Neural cell (in vitro differentiated cells): ENCODE measurements around a stretch of chr1.

- RAMPAGE, long total RNA, result no peak
Measured at GRCh38 chr1:93346808-93347022, 1.0 kb downstream of the DR1 start.

DNA sequence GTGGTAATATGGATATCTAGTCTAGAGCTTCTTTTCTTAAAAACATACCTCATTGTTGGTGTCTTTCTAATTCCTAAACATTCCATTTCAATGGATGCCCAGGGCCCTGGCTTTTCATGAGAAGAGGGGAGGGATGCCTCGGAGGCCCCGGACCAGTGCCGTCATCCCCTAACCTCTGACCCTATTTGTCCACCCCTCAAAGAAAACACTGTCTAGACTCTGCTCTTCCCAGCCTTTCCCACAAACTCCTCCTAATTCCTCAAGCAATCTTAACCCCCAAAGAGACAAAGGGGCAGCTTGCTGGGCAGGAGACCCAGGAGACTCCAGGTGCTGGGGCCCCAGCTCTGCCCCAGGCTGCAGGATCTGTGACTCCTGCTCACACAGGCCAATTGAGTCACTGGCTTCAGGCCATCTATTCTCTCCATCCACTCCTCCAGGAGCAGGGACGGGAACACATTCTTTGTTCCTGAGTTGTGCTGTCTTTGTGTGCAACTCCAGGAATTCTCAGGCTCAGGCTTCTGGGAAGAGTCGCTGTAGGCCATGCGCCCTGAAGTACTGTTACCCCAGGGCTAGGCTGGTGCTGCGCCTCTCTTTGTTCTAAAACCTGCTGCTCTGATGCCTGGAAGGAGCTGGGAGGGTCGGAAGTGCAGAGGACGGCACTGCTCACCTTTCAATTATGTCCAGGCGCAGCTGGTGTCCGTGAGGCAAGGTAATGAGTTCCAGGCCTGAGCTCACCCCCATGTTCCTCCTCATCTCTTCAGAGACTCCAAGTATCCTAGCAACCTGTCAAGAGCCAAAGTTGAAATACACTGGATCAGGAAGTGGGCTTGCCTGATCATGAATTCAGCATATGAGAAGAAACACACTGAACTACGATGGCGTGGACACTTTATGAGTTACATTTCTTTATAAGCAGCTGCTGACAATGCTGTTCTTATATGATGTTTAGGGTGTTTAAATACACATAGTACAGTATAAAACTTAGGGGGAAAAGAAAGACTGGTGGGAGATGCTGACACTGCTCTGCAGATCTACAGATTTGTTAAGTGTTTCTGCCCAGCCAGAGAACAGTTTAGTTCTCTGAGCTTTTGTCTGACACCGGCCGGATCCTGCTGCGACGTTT lies 105.9 kb downstream of the BCAR3 start:
- RAMPAGE, long total RNA, result no peak

DNA sequence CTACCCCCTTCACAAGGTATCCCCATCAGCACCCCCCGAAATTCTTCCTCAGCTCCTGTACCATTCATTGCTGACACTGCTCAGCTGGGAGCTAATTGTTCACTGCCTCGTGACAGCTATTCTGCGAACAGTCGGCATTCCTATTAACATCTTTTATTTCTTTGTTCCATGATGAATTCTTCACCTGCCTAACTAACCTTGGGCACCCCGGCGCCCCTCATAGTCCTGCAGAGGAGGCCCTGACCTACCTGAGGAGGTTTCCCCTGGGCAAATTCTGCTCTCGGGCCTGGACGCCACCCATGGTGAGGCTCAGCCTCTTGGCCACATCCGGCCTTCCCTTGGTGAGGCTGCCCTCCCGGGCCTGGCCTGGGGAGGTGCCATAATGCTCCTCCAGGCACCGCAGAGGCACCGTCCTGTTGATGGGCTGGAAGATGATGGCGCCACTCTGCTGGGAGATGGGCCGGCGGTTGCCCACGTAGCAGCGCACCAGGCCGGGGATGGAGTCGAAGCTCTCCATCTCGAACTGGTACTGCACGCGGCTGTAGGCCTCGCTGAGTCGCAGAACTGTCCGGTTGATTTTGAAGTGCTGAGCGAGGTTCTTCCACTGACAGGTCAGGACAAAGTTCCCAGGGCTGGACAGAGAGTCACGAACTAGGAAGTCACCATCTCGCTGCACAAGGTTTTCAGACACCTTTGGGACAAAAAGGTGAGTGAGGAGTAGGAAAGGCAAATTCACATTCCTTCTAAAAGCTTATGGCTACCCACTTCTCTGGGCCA lies 92.7 kb downstream of the BCAR3 start:
- RAMPAGE, long total RNA, result no peak

GRCh38 chr1:93592889-93593297 lies 88.7 kb downstream of the BCAR3 start:
- RAMPAGE, long total RNA, result no peak

DNA sequence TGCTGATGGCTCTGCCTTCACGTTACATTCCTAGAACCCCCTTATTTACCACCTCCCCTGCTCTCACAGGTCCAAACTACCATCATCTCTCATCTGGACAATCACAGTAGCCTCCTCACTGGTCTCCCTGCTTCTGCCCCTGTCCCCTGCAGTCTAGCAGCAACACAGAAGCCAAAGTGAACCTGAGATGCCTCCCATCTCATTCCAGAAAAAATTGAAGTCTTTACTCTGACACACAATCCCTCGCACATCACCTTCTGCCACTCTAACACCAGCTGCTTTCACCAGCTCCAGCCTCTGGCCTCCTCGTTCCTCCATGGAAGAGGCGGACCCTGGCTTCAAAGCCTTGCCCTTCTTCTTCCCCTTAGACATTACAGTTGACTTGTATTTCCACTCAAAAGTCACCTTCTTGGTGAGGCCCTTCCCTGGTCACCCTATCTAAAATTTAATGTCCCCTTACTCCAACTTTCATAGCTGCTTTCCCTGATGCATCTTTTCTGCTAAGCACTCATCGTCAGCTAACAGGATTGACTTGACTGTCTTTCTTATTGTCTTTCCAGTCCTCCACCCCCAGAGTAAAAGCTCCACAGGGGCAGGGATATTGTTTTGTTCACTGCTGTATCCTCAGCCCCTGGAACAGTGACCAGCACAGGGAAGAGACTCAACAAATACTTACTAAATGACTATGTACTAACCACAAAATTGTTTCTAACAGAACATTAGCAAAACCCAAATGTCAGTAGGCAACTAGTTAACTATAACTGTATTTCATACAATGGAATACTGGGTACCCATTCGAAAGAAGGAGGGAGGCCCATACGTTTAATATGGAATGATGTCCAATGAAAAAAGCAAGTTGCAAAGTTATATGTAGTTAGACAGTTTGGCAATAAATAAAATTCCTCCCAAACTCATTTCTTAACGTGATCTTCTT lies 53.2 kb downstream of the BCAR3 start:
- RAMPAGE, long total RNA, result no peak

GRCh38 chr1:93661846-93662599 lies 19.6 kb downstream of the BCAR3 start:
- RAMPAGE, long total RNA, result no peak

DNA sequence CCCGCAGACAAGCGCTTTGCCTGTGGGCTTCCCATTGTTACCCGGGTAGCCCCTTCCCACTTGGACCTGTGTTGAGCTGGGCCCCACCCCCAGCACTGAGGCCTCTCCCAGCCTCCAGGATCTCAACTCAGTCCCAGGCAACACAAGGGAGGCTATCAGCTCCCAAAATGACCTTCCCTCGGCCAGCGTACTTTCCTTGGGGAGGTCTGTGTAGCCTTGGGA lies 1.3 kb downstream of the BCAR3 start:
- RAMPAGE, long total RNA, result no peak

DNA sequence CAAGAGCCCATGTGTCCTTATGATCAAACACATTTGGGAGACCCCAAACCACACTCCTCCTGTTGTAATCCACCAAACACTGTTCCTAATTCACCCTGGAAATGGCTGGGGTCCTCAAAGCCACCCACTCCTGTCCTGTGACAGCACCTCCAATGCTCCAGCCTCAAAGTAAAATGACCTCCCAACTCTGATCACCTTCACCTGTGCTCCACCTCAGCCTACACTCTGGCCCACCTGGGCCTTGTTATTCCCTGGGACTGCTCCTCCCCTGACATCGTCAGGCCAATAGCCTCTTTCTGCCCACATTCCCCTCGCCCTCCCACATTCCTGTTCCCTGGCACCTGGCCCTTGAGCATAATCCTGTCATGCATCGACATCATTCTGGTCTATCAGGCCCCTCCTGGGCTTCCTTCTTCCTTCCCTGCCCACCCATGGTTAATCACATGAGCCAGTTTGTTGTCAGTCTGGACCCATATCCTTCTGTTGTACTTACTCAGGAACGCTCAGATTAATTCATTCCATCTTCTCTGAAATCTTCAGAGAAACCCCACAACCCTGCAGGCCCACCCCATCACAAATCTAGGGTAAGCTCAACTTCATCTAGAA lies 13.2 kb upstream of the BCAR3 start:
- RAMPAGE, long total RNA, result no peak

DNA sequence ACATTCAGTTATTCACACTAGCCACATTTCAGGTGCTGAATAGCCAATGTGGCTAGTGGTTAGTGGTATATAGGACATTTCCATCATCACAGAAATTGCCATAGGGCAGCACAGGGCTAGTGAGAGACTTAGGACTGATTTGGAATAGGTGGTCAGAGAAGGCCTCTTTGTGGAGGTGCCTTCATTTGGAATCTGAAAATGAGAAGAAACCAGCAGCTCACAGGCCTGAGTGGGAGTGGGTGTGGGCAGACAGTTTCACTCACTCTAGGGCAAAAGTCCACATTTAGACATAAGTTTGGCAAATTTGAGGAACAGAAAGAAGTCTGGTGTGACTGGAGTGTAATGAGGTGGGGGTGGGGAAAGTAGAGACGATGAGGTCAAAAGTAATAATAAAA lies 22.3 kb upstream of the BCAR3 start:
- RAMPAGE, long total RNA, result no peak

DNA sequence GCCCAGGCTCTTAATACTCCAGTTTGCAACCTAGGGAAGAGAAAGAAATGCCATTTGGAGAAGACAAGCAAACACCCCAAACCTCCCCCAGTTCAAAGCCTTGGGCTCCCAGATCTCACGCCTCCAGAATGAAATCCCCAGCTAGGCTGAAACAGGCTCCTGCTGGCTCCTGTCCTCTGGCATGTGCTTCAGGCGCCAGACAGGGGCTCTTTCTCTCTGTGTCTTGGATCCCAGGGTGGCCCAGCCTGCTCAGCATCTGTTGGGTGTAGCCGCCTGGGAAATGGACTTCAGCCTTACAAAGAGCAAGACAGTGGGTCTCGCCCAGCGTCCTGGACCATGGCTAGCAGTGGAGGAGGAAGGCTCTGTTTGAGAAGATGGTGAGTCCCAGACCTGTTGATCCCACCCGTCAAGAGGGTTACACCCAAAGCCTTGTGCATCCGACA lies 92.8 kb upstream of the GCLM start:
- RAMPAGE, long total RNA, result no peak

GRCh38 chr1:94039547-94039935 lies 81.4 kb downstream of the ABCA4 start:
- RAMPAGE, long total RNA, result no peak

- RAMPAGE, long total RNA, result no peak
Measured at GRCh38 chr1:94039936-94040413, 81.0 kb downstream of the ABCA4 start.

DNA sequence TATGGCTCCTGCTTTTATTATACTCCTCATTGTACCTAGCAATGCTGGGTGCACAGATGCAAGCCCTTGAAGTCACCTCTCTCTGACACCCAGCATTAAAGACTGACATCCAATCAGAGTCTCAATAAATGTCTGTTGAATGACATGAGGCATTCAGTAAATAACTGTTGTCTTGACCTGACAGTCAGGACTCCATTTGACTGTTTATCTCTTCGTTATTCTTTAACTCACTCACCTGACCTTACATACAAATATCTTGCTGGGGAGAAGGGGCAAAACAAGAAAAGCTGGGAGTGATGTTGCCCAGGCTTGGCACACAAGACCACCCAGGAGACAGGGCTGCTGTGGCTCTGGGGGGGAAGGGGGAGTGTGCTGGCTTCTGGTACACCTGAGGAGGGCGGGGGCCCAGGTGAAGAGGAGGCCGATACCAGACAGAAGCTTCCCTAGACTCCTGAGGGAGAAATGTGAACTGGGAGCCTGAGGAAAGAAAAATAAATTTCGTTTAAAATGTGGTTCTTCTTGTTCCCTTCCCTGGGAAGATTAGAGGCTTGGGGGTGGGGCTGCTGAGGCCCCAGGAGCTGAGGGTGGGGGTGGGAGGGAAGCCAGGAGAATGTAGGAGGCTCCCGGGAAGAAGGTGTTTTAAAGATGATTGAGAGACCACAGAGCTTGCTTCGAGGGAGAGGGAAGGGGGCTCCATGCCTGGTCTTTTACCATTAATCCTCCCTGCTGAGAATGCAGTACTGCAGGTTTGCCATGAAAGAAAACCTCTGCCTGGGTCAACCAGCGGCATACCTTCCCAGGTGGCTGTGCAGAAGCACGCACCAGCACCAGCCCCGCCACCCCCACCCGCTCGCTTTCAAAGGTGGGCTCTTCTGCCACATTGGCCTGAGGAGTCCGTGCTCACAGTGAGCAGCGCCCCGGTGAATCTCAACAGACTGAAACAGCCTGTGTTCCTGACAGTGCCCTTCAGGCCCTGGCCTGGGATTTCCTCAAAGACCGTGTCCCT lies 15.6 kb downstream of the ABCA4 start:
- RAMPAGE, long total RNA, result no peak

- RAMPAGE, long total RNA, result no peak
Measured at GRCh38 chr1:94115909-94116834, 4.8 kb downstream of the ABCA4 start.

DNA sequence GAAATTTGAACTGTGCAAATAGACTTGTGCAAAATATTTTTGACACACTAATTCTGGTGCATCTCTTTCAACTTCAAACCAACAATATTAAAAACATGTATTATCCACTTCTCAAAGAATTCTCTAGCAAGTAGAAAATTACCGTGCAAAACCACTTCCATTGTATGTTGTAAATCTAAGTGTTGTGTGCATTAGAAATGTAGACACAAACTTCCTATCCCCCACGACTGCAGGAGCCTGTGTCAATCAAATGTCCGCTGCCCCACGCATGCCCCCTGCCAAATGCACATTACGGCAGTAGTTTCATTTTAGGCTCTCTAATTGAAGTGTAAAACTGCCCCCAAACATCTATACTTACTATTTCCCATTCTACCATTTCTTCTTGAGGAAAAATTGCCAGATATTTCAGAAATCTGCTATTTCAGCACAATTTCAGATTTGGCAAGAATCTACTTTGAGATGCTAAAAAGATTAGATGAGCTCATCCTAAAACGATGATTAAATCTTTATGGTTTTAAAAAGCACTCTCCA lies 1.7 kb downstream of the ARHGAP29 start:
- RAMPAGE, long total RNA, result no peak

GRCh38 chr1:94247066-94248202 lies 10.1 kb upstream of the ARHGAP29 start:
- RAMPAGE, long total RNA, result no peak

GRCh38 chr1:94317183-94317463 lies 79.7 kb upstream of the ARHGAP29 start:
- RAMPAGE, long total RNA, result no peak

GRCh38 chr1:94355459-94355848 lies 62.7 kb upstream of the ABCD3 start:
- RAMPAGE, long total RNA, result no peak

GRCh38 chr1:94524904-94525112 lies 16.8 kb downstream of the F3 start:
- RAMPAGE, long total RNA, result no peak

DNA sequence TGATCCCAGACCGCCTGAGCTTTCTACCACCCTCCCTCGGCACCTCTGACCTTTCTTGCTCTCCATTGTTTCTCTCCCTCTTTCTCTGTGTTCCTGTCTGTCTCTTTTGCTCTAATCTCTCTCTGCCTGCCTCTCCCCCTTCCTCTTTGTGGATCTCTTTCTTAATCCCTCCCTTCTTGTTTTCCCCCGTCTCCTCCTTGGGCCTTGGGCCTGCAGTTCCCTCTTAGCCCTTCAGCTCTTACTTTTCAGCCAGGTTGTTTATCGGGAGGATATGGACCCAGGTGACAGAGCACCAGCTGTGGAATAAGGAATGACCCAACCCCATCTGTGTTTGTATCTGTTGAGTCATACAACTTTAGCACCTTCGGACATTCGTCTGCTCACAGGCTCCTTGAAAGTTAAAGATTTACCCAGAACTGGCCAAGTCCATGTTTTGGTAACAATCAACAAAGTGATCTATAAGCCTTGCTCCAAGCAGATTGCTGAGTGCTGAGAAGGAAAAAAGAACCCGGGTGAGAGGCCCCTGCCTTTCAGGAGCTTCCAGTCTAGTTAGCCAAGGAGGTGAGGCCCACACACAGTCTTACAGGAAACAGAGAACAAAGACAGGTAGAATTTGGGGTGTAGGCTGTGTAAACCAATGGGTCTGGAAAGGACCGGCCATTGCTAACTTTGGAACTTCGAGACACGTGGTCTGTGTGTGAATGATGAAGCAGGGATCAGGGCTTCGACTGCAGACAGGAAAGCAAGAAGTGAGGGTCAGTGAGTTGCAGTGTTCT lies 66.7 kb upstream of the F3 start:
- RAMPAGE, long total RNA, result no peak